Osteoblast (primary cell): ENCODE data around the genes KCNK17, DAAM2, UNC5CL and NCR2.

DNA sequence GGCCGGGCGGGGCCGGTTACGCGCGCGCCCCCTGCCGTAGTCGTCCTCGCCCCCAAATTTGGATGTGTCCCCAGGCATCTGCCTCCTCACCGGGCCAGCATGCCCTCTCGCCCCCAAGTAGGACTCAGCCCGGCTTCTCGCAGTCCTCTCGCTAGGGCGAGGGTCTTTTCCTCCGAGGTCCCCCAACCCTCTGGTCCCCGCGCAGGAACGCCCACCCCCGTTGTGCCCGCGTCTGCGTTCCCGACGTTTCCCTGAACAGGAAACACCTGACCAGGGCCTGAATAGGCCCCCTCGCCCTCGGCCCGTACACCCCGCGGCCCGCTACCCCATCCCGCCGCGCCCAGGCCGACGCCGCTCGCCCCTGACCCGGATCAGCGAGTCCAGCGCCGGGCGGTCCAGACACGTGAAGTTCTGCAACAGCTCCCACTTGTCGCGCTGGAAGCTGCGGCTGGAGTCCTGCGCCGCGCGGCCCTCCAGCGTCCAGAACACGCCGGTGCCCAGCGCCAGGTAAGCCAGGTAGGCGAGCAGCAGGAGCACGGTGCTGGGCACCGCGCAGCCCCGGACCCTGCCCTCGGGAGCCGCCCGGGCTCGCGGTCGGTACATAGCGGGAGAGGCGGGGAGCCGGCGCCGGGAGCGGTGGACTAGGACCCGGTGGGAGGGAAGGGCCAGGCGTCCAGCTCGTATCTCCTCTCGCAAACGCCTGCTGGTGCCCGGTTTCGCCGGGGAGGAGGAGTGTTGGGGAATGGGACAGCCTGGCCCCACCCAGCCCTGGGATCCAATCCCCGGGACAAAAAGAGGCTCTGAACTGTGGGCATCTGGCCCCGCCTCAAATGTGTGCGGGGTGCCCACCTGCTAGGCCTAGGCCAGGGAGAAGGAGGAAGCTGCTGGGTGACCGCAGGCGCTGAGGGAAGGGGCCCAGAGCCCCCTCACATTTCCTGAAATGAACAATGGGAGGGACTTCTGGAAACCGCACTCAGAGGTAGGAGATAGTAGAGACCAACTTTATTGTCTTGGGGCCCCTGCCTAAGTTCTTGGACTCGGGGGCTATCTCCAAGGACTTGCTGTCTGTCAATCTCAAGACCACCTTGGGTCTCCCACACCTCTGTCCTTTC, at the start of gene KCNK17:
Gene KCNK17 (minus strand): TSS at position 702 of the 1,112 bp plus-strand sequence.
- CAGE, long polyA plus RNA = no peak
- RRBS = 26% methylated on average over 41 of the region's 88 CpGs

DNA sequence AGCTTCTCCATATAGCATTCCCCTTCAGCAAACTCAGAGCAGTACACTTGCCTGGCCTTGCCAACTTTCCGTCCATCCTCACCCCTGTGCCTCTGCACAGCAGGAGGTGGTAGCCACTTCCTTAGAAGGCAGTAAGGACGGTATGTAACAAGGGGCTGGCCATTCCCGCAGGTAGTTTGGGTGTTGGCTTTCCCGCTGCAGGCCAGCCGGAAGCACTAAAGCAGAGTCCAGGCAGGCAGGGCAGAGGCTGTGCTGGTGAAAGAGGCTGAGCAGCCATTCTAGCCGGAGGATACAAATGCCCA, 22.5 kb upstream of the KCNK16 start:
- CAGE, long polyA plus RNA = no peak
- RRBS = 81% methylated on average over 2 of the region's 6 CpGs

DNA sequence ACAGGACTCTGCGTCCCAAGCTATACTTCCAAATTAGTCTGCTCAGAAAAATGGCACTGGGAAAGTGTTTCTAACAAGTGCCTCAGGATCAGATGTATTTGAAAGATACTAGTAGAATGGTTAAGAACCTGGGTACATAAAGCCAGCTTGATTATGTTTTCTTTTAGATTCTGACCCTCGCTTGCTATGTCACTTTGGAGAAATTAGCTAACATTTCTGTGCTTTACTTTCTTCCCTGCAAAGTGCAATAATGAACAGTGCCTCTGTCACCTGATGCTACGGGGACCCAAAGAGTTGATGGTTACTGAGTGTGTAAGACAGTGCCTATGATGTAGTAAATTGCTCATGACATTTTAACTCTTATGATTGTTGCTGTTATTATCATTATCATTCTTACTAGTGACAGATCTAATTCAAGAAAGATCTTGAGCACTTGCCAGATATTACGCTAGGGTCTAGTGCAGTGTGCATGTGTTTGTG, 33.4 kb upstream of the DAAM2 start:
- CAGE, long polyA plus RNA = no peak
- RRBS = no CpG with 5 or more reads among the region's 4 CpGs

- CAGE, long polyA plus RNA = no peak
- RRBS = 1% methylated on average over 6 of the region's 56 CpGs
These were observed at the start of gene DAAM2 for GRCh38 chr6:39792088-39792796. Gene DAAM2 (plus strand): TSS chr6:39792376.

- CAGE, long polyA plus RNA = no peak
- RRBS = no CpG with 5 or more reads among the region's 19 CpGs
These were observed 51.9 kb downstream of the MOCS1 start for GRCh38 chr6:39882117-39883057.

- CAGE, long polyA plus RNA = no peak
- RRBS = no CpG with 5 or more reads among the region's 2 CpGs
These were observed 32.0 kb downstream of the MOCS1 start for GRCh38 chr6:39902086-39902777.

- CAGE, long polyA plus RNA = no peak
- RRBS = no CpG with 5 or more reads among the region's 3 CpGs
These were observed 35.1 kb downstream of the UNC5CL start for GRCh38 chr6:41003944-41004213.

DNA sequence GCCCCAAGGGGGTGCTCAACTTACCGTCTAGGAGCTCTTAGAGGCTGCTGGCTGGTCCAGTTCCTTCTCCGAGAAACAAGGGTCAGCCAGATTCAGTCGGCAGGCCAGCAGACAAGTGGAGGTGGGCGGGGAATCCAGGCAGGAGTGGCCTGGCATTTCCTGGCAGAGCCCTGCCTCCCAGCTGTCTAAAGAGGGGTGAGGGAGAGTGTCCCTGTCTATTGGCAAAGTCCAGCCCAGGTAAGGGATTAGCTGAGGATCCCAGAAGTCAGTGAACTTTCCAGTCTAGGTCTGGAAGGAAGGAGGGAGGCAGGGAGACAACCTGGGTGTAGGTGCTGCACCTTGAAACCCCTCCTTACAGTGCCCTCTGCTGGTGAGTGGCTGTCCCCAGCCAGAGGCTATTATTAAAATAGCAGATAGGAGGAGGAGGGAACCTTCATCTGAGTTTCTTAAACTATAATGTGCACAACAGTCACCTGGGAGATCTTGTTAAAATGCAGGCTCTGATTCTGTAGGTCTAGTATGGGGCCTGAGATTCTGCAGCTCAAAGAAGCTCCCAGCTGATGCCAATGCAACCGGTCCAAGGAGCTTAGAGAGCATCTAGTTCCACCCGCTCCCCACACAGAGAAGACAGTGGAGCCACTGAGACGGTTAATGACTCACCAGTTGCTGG, at the start of gene UNC5CL:
Gene UNC5CL (minus strand): TSS at position 84 of the 670 bp plus-strand sequence.
- CAGE, long polyA plus RNA = no peak
- RRBS = no CpG with 5 or more reads among the region's 7 CpGs

DNA sequence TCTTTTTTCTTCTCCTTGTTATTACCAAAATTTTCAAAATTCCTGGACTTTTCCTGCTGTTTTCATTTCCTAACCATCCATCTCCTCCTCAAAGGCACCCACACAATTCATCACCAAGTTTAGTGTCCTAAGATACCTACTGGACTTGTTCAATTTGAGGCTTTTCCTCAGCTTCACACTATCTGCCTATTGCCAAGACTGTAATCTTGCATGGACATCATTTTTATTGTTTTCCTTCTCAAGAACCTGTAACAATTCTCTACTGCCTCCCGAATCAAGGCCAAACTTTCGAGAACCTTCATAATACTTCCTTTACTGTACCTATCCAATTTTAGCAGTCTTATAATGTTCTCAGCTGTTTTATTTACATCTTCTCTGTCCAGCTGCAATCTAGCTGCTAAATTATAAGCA, 7.1 kb downstream of the APOBEC2 start:
- CAGE, long polyA plus RNA = no peak
- RRBS = no CpG with 5 or more reads among the region's 2 CpGs

DNA sequence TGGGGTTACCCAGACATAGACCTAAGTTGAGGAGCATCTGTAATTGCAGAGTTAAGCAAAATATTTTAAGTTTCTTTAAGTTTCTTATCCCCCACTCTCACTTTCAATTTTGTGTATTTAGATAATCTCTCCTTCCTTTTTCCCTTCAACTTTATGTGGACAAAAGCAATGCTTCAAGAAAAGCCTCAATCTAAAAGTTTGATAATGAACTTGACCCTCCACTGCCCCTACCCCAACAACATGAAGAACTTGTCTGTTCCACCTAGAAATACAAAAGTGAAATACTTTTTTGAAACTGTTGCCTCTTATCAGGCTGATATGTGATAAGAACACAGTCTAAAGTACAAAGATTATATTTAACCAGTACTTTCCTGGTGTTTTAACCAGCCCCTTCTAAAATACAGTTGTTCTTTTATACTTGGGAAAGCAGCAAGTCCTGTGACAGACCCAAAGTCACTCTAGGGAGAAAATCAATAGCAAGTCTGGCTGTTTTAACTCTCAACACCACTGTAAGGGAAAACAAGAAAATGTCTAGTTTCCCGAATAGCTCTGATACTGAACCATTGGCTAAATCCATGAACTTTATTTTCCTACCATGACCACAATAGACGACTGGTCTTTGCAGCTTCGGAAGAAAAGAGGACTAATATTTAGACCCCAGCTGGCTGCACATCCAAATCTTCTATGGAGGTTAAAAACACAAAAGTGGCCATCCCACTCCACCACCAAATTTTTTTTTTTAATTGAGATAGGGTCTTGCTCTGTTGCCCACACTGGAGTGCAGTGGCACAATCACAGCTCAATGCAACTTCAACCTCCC, 6.5 kb downstream of the OARD1 start:
- CAGE, long polyA plus RNA = no peak
- RRBS = no CpG with 5 or more reads among the region's 3 CpGs

DNA sequence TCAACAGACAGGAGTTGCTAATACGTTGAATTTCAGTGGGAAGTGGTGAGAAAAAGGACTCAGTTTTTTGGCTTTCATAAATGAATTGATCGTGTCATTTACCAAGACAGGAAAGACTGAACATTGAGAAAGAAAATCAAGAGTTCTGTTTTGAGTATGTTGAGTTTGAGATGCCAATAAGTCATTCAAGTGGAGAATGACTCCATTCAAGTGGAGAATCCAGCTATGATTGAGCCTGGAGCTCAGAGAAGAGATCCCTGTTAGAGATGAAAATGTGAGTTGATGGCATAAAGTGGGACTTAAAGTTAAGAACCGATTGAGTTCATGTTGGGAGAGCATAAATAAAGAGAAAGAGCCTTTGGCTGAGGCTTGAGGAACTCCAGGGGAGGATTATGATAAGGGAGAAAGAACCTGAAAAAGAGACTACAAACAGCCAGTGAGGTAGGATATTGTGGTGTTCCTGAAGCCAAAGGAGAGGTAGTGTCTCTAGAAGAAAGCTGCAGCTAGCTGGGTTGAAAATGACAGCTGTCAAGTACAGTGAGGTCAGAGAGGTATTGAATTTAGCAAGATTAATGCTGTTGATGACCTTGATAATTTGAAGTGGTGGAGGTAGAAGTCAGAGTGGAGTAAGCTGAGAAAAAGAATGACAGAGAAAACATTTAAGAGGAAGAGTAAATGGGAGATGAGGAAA, 31.3 kb downstream of the NFYA start:
- CAGE, long polyA plus RNA = no peak
- RRBS = no CpG with 5 or more reads among the region's 3 CpGs

DNA sequence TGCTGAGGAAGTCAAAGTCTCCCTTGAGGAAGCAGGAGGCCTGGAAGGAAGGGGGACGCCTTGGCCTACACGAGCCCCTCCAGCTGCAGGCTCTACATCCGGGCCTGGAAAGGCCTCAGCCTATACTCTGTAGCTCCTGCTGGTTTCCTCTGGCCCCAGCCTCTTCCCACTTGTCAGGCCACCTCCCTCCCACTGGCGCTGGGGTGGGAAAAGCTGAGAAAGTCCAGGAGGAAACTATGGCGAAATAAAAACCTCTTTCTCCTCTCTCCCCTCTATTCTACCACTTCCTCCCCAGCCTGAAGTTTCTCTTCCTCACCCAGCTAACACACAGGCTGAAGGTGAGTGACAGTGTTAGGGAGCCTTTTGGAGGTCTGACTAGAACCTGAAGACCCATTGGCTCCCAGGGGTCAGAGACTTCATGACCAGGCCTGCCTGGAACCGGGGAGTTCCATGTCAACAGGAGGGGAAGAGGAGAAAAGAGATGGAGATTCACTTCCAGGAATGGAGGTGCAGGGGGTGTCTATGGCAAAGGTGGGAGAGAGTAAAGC, 14.7 kb downstream of the TREML2 start:
- CAGE, long polyA plus RNA = no peak
- RRBS = no CpG with 5 or more reads among the region's 6 CpGs

GRCh38 chr6:41274241-41274775, 12.2 kb downstream of the TREM1 start:
- CAGE, long polyA plus RNA = no peak
- RRBS = no CpG with 5 or more reads among the region's 4 CpGs

GRCh38 chr6:41335519-41335721, at the start of gene NCR2:
Gene NCR2 (plus strand): TSS chr6:41335608.
- CAGE, long polyA plus RNA = no peak
- RRBS = no CpG with 5 or more reads among the region's 3 CpGs

- CAGE, long polyA plus RNA = no peak
- RRBS = 4% methylated on average over 3 of the region's 13 CpGs
These were observed 32.0 kb downstream of the FOXP4 start for GRCh38 chr6:41577756-41579010.

DNA sequence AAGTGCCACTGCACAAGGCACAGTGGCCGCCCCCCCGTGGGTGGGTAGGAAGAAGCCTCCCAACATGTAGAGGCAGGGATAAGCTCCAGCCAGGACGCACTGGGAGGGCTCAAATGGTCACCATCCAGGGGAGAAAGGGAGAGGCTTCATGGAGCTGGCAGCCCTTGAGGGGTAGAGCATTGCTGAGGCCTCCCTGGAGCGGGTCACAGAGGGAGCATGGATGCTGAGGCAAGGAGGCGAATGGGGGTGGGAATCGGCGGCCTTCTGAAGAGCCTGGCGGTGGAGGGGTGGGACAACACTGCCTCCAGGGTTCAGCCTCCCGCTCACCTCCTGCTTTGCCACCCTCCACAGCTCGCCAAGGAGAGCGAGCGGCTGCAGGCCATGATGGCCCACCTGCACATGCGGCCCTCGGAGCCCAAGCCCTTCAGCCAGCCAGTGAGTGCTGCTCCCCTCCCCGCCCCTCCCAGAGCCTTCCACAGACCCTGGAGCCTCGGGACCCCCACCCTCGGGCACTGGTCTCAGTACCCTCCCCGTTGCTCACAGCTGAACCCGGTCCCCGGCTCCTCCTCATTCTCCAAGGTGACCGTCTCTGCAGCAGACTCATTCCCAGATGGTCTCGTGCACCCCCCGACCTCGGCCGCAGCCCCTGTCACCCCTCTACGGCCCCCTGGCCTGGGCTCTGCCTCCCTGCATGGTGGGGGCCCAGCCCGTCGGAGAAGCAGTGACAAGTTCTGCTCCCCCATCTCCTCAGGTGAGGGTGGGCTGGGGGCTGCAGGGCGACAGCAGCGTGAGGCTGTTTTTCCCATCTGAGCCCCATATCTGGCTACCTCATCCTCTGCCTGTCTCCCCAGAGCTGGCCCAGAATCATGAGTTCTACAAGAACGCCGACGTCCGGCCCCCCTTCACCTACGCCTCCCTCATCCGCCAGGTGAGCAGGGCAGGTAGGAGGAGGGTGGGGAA, 43.5 kb downstream of the FOXP4 start:
- CAGE, long polyA plus RNA = no peak
- RRBS = no CpG with 5 or more reads among the region's 36 CpGs

DNA sequence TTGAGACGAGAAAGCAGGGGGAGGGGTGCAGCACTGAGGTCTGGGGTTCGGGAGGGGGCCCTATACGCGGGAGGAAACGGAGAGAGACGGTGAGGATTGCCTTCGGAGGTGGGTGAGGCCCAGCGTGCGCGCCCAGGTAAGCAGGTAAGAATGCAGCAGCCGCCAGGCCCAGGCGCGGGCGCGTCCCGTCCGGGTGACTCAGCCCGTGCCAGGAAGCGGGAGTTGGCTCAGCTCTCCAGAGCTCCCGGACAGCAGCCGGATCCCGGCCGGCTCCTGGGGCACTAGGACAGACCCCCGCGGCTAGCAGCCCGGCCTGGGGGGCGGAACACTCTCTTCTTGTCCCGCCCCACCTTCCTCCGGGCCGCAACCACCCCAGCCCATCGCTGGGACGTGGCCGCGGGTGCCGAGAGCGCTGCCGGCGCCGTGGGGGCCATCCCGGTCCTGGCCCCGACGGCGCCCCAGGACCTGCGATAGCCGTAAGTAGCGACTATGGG, 1.4 kb upstream of the MDFI start:
- CAGE, long polyA plus RNA = no peak
- RRBS = 3% methylated on average over 23 of the region's 46 CpGs

DNA sequence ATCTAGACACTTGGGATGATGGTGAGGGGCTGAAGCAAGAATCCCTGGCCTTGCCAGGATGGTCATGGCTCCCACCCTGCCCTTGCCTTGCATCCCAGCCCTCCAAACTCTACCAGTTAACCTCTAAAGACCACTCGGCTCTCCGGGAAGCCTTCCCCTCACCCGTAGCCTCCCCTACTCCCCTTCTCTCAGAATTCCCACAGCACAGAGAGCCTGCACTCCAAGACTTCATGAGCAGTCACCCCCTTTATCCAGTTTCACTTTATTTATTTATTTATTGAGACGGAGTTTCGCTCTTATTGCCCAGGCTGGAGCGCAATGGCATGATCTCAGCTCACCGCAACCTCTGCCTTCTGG, 29.9 kb upstream of the TAF8 start:
- CAGE, long polyA plus RNA = no peak
- RRBS = no CpG with 5 or more reads among the region's 7 CpGs

GRCh38 chr6:42031290-42031721, 19.0 kb upstream of the TAF8 start:
- CAGE, long polyA plus RNA = no peak
- RRBS = no CpG with 5 or more reads among the region's 5 CpGs

DNA sequence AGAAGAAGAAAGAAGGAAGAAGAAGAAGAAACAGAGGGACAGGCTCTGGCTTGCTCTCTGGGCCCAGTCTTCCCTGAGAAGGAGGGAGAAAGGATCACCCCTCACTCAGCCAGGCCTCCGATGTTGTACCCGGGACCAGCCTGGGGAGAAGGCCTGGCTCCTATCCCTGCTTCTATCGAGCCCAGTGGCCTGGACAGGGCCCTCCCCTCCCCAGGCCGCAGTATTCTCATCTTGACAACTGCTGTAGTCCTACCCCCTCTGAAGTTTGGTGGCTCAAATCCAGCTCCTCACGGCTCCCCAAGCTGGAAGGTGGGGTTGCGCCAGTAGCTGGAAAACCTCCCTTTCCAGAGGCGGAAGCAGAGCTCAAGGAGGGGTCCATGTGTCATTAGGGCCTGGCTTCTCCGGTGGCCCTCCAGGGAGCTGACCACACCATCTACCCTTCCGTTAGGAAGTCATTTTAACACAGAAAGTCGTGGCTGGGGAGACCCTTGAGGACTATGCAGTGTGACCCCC, 18.8 kb downstream of the C6orf132 start:
- CAGE, long polyA plus RNA = no peak
- RRBS = no CpG with 5 or more reads among the region's 10 CpGs